PC-3 (cell line): Measurements from ENCODE around the genes CAPN10 and GPR35.

DNA sequence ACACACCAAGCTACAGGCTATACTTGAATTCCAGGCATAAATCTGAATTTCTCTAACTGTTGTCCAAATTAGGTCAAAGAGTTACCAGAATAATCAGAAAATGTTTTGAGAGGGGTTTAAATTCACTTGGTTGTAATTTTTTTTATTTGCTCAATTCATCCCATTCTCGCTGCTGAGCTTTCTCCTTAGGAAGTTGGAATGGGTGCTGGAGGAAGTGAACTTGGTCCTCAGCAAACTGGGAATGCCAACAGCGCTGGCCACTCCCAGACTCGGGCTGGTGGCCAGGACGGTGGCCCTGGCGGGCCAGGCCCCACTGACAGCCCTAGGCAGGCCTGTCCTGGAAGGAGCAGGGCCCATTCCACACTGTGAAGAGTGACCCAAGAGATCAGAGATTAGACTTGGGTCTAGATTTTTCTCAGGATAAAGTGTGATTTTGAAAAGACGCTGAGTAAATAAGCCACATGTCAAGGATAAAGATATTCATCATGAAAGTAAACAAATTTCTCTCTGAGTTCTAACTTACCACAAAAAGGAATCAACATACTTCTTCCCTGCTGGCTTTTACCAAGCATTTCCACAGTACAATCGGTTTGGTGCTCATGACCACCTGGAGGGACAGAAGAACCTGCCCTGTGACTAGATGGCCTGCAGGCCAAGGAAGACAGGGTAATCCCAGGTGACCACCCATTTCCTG is 132.7 kb downstream of the HDAC4 start:
- RAMPAGE, long total RNA = no peak

DNA sequence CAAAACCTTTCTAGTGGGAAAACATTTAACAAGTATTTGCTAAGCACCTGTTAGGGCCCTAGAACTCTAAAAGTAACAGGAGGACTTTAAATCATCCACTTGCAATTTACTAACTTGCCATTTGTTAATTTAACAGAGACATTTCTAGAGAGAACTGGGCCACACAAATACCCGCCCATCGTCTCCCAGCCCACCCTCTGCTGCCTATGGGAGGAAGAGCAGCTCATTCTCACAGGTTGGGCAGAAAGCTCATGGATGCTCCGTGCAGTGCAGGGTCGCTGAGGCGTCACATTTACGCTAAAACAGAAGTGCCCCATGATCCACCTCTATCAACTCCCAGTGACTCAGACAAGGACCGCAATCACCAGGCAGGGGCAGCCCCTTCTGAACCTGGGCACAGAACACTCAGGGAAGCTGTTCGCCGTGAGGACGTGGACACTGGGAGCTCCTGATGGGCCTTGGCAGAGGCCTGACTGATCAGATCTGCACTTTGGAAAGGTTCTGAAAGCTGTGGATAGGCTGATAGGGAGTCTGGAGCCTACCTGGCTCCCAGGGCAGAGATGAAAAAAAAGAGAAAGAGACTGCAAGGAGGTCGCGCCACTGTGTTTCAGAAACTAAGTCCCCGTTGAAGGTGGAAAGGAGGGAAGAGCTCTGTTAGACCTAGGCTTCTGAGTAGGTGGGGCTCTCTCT is 106.8 kb downstream of the HDAC4 start:
- RAMPAGE, long total RNA = no peak

DNA sequence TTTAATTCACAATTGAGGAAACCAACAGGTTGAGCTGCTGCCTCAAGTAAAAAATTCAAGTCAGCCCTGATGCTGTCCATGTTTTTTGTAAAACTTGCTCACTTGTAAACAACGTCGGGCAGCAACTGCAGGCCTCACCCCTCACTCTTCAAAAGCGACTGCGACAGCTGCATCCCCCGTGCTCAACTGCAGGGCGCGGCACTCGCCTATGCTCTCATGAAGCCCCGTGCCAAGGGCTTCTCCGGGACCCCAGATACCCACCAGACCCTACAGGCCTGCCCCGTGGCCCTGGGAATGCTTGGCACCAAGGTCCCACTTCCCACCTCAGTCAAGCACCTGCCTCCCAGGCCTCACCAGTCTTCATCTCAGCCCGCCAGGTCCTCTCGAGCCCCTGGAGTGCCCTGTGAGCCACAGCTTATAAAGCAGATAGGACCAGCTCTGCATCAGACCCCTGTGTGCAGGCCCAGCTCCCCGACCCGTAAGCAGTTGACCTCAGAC is 97.2 kb downstream of the HDAC4 start:
- RAMPAGE, long total RNA = no peak

DNA sequence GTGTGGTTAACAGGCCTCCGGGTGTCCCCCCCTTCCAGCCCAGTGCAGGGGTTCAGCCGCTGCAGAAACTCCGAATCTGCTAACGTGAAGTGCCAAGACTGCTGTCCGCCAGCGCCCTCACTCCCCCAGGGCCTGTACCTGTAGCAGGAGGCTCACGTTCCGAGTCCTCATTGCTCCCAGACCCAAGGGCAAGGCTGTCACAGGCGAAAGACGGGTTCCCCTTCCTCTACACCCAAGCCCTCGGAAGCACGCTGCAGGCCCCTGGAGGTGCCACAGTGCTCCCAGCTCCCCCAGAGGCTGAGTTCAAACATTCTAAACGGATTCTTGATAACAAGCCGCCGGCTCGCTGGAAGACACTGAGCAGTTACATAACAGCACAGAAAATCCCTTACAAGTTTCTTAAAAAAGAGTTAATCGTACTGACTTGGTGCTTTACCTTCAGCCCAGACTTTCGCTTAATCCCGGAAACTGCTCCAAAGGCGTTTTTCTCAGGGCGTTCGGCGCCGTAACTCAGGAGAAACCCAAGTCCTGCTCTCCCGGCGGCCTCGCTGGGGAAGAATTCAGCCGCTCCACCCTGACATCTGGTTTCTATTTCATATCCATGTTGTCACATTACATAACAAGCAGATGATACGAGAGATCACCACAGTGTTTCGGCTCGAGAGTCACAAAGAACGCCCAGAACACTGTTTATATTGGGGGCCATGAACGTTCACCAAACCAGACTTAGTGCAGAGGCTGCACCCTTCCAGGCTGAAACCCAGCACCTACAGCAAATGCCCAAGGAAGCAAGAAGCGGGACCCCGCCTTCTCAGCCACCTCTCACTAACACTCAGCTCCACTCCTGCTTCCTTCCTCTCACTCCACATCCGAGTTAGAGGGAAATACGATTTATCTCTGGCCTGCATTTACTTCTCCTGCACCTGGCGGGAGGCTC is 91.9 kb downstream of the HDAC4 start:
- RAMPAGE, long total RNA = no peak

GRCh38 chr2:239310258-239310702 is 90.5 kb downstream of the HDAC4 start:
- RAMPAGE, long total RNA = no peak

GRCh38 chr2:239339959-239340656 is 60.7 kb downstream of the HDAC4 start:
- RAMPAGE, long total RNA = no peak

- RAMPAGE, long total RNA = no peak
Observed at GRCh38 chr2:239381562-239382289, 19.1 kb downstream of the HDAC4 start.

DNA sequence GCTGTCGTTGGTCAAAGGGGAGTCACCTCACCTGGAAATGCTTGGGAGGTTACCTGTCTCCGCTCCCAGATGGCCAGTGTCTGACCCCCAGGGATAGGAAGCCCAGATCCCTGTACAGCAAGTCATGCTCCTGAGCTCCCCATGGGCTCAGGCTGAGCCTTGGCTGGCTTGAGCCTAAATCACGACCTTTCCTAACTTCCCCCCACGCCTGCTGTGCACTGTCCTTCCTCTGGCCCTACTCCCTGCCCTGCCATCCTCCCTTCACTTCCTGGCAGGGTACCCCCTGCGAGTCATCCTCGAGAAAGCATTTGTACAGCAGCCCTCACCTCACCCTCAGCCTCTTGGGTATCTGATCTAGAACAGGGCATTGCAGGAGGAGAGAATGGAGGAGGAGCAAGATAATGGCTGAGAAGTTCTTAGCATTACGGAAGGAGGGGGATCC is 9.2 kb upstream of the HDAC4 start:
- RAMPAGE, long total RNA = no peak

DNA sequence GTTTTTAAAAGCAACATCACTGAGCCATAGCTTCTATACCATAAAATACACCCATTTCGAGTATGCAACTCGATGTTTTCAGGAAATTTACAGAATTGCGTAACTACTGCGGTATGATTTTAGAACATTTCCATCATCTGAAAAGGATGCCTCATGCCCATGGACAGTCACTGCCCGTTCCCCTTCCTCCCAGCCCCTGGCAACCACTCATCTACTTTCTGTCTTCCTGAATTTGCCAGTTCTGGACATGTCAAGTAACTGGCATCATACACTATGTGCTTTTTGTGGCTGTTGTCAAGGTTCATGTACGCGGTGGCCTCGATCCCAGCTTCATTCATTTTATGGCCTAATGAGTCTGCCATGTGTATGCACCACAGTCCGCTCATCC is 88.0 kb downstream of the NDUFA10 start:
- RAMPAGE, long total RNA = no peak

- RAMPAGE, long total RNA = no peak
Observed at GRCh38 chr2:239954195-239954726, 70.9 kb downstream of the NDUFA10 start.

GRCh38 chr2:239997958-239998417 is 27.2 kb downstream of the NDUFA10 start:
- RAMPAGE, long total RNA = no peak

GRCh38 chr2:240024388-240025147 is 574 bp downstream of the NDUFA10 start:
- RAMPAGE, long total RNA = no peak

DNA sequence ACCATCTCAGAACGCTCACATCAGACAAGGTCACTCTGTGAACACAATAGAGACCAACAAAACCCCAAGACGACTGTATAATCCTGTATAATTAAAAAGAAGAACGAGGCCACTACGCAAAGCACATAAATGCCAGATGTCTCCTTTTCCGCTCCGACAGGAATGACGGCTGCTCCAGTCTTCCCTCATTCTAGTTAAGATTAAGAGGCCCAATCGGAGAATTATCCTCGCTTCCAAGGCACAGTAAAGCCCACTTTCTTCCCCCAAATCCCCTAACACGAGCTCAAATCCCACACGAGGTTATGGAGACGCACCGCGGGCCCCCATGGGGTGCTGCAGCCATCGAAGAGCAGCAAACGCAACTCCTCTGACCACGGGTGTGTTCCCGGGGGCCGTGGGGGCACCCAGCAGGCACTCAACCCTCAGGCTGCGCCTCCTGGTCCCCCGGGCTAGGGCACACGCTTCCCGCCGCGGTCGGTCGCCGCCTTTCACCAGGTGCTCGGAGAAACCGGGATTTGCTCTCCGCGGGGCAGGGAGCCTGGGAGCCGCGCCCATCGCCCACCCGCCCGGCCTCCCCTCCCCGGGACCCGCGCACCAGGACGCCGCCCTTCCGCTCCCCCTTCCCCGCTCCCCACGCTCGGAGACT is 425 bp downstream of the COPS9 start:
- RAMPAGE, long total RNA = no peak

DNA sequence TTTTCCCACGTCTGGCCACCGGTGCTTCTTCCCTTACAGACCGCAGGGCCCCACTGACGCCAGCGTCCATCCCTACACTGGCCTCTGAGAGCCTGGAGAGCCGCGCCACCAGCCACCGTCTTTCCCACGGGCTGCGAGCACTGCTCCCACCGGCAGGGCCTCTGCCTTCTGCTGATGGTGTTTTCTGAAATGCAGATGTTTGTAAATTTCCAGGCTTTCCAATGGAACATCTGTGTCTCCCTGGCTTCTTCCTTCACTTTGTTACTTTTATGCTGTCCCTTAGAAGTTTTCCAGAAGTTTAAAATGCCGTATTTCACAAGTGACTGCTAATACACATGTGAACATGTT is 37.2 kb upstream of the GPC1 start:
- RAMPAGE, long total RNA = no peak

DNA sequence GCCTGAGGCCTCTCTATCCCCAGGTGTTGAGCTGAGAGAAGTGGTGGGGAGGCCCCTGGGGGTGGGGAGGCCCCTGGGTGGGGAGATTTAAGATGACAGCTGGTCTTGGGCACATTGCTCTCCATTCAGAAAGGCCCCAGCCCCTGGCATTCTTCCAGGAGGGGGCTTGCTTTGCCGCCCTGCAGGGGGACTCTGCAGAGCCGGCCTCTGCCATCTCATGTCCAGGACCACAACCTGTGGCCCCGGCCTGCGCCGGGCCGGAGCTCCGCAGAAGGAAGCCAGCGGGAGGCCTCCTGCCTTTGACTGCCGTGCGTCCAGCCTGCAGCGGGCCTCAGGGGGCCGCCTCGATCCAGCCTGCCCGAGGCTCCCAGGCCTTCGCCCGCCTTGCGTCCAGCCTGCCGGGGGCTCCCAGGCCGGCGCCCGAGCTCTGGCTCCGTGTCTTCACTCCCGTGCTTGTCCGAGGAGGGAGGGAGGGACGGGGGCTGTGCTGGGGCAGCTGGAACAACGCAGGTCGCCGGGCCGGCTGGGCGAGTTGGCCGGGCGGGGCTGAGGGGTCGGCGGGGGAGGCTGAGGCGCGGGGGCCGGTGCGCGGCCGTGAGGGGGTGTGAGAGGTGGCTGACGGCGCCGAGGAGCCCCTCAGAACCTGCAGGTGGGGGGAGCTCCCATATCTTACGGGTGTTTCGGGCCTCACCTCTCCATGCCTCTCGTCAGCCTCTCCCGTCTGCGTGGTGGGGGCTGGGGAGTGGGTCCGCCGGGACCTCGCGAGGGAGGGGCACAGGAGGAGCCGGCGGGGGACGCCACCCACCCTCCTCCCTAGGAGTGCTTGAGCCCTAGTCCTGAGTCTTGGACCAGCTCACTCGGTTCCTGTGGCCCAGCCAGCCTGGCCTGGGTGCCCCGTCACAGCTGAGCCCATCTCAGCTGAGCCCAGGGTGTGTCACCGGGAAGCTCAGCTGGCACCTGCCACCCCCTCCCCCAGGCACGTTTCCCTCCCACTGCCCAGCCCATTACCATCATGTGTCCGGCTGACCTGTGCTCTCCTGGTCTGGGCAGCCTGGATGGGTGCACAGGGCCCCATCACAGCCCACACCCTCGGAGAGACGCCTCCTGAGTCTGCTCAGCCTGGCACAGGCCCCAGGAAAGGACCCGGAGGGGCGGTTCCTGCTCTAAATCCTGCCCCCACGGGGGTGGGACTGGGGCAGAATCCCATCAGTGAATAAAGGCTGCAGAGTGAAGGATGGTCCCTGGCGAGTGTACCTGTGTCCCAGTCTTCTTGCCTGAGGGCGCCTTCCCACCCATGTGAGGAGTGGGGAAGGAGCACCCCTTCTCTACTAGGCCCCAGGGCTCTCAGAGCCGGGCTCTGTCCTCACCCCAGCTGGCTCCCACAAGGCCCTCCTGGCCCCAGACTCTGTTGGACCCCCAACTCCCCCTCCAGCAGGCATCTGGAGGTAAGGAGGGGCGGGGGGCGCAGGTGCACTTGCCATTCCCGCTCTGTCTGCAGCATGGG is 20.7 kb downstream of the GPC1 start:
- RAMPAGE, long total RNA = no peak

- RAMPAGE, long total RNA = no peak
Observed at GRCh38 chr2:240567014-240567454, 1.2 kb upstream of the RNPEPL1 start.

- RAMPAGE, long total RNA = no peak
Observed at GRCh38 chr2:240577476-240578094, 8.9 kb upstream of the CAPN10 start.

- RAMPAGE, long total RNA = no peak
Observed at GRCh38 chr2:240586481-240587632, at the start of gene CAPN10. Gene CAPN10 (plus strand): TSS chr2:240586734.

- RAMPAGE, long total RNA = no peak
Observed at GRCh38 chr2:240624861-240625861, at the start of gene GPR35. Gene GPR35 (plus strand): TSS chr2:240625480.

DNA sequence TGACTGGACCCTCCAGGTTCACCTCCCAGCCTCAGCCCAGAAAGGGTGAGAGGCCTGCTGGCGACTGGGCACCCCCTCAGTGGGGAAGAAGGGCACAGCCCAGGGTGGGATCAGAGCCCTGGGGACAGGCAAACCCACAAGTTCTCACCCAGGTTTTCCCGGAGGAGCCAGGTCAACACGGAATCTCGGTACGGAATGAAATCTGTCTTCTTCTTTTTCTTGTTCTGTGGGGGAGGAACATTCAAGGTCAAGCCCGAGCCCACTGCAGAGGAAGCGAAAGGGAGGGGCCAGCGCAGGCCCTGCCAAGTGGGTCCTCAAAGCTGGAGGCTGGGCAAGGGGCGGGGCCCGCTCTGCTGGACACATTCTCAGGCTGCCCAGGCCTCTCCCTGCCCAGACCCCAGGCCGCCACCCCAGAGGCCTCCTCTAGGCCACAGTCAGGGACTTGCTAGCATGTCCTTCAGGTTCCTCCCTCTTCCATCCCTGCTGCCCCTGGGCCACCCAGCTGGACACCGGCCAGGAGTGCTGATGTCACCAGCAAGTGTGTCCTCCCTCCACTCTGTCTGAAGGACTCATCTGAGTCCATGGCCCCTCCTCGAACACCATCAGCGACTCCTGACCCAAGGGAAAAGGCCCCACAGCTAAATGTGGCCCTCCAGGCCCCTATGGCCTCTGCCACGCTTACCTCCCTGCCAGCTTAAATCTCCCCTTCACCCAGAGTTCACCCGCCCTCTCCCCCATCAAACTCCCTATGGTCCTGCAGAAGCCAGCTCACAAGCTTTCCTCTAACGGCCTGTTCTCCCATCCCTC is 44.1 kb downstream of the KIF1A start:
- RAMPAGE, long total RNA = no peak